Measurements from ENCODE around the gene DNAJA1.

DNA sequence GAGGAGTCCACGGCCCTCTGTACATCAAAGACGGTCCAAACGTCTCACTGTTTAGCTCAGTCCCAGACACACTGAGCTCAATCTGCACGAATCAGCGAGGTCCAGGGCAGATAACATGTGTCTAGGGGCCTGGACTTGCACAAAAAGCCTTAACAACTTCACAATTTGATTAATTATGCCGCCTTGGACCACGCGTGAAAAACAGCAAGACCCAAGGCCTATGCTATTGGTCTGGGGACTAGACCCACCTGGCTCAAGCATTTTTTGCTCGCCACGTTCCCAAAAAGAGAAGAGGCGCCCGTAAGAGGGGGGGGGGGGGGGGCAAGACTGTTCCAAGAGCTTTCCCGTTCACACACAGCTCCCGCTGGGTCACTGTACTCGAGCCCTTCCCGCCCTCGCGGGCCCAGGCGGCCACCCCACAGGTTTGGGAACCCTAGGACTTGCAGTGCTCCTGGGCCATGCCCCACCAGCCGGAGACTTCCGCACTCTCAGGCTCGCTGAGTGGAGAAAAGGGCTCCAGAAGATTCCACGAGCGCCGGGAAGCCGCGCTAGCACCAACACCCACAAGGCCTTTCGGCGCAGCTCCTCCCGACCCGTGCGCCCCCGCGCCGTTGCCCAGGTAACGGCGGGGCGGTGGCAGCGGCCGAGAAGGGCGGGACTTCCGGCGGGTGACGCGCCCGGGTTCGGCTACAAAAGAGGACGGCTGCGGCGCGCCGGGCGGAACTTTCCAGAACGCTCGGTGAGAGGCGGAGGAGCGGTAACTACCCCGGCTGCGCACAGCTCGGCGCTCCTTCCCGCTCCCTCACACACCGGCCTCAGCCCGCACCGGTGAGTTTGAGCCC lies at the start of gene DNAJA1:
TSS of gene DNAJA1 (plus strand) at position 718 of the 842 bp plus-strand sequence.
- RRBS = 2% methylated on average over 19 of the region's 65 CpGs

GRCh38 chr9:33028891-33030240 lies 4.3 kb downstream of the DNAJA1 start:
- RRBS = no CpG with 5 or more reads among the region's 8 CpGs

DNA sequence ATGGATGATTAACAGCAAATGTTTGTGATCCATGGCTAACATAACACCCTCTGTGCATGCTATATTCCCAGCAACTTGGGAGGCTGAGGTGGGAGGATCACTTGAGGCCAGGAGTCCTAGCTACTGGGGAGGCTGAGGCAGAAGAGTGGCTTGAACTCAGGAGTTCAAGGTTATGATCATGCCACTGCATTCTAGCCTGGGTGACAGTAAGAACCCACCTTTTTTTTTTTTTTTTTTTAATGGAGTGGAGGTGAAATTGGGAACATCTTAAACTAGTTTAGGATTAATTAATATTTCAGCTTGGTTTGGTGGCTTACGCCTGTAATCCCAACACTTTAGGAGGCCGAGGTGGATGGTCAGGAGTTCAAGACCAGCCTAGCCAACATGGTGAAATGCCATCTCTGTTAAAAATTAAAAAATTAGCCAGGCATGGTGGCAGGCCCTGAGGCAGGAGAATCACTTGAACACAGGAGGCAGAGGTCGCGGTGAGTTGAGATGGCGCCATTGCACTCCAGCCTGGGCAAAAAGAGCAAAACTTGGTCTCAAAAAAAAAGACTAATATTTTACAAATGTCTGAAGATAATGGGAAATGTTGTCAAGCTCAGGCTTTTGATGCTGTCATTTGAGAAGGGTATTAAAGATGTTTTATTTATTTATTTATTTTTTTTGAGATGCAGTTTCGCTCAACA lies 9.9 kb downstream of the DNAJA1 start:
- RRBS = no CpG with 5 or more reads among the region's 6 CpGs

DNA sequence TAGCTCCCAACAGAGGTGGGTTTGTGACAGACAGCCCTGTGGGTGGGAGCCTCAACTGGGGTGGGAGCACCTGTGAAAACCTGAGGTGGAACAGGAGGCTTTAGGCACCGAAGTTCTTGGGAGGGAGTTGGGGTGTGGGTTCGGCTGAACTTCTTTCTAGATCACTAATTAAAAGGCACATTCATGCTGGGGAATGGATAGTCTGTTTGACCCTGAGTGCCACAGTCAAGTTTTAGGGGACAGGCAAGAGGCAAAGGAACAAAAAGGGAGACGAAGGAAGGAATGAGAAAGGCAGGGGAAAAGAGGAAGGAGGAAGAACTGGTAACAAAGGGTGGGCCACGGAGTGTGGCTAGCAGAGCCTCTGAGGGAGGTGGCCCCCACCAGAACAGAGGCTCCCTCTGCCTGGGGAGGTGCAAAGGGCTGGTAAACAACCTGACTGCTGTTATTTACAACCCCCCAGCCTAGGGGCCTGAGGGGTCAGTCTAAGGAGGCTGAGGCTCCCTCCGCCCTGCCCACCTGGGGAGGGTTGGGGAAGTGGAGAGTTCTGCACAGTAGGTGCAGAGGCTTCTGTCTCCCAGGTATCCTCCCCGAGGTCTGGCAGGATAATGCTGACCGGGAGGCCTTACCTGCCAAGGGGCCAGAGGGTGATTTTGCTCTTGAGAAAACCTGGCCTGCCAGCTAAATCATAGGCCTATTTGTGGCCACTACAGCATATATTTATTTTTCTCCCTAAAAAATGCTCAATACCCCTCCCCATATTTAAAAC lies 35.5 kb upstream of the SMU1 start:
- RRBS = no CpG with 5 or more reads among the region's 7 CpGs

DNA sequence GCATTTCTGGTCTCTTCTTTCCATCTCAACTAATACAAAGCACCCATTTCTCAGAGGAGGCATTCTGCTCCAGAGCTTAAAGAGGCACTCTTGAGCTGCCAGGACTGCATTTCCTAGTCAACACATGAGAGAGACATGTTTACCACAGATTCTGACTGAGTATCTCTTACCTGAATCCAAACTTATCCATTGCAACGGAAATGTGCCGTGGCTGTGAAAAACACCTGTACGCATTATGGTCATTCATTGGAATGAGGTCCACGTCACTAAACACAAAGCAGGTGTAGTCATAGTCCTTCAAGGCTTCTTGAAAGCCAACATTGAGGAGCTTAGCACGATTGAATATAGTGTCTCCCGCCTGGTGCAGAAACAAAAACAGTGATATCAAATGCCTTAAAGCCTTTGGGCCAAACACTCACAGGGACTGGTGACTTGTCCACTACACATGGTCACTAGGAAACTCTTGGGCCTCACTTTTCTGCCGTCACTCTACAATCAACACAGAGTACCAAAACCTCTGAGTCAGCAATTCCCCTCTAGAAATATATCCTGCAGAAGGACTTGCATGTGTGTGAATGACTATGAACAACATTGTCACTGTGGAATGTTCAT lies 43.9 kb upstream of the SMU1 start:
- RRBS = no CpG with 5 or more reads among the region's 7 CpGs

DNA sequence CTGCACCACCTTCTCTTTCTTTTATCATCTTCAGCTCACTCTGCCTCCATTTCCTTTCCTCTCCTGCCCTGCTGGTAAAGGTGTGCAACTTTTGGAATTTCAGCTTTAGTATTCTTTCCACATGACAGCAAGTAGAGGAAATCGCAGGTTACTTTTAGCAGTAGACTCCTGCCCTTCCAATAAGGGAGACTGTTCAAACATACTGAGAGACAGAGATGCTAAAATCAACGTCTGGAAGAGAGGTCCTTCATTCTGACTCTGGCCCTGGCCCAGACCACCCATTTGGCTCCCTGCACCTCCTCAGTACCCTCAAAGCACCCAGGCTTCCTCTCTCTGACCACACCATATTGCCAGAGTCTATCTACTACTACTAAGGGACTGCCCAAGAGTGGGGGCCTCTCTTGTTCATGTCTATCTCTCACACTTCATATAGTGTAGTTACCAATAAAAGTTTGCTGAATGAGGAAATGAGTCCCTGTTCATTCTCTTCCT lies 8.7 kb downstream of the B4GALT1 start:
- RRBS = no CpG with 5 or more reads among the region's 2 CpGs

DNA sequence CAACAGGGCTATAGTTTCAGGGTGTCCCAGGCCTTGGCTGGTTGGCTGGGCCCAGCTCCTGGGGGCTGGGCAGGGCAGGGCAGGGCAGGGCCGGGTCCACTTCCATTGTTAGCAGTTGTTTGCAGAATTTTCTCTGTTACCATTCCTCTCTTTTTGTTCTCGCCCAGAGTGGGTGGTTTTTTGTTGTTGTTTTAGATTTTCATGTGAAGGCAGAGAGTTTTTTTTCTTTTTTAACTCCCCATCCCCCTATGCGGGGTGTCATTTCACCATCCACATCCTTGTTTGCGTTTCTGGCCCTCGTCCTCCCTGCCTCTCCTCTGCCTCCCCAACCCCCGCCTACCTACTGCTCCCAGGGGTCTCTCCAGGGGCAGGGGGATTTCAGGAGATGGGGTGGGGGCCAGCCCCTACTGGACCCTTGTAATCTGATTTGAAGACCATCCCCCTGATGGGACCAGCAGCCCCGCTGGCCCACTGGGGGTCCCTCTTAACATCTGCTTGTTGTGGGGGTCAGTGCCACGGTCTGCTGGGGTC lies 1.8 kb upstream of the NFX1 start:
- RRBS = no CpG with 5 or more reads among the region's 8 CpGs

DNA sequence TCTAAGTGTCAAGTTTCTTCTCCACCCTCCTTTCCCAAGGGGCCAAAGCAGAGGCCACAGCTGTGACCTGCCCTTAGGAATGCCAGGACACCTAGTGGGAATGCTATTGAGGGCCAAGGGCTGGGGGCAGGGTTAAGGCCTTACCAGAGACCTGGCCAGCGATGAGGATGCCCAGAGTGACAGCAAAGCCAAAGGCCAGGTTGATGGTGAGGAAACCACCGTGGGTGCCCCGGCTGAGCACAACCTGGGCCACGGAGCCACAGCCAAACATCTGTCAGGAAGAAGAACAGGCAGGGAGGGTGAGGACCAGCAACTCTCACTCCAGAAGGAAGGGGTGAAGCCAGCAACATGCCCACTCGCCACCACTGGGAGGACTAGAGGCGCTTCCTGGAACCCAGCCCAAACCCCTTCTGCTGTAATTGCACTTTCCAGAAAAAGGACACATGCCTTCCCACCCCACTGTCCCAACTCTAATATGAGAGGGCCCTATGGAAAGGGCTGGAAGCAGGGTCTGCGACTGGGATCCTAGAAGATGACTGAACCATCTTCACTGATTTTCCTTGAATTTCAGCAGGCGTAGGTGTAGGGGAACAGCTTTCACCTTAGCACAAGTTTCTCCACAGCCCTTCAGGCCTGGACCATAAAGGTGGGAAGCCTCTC lies 3.6 kb downstream of the AQP3 start:
- RRBS = no CpG with 5 or more reads among the region's 8 CpGs

DNA sequence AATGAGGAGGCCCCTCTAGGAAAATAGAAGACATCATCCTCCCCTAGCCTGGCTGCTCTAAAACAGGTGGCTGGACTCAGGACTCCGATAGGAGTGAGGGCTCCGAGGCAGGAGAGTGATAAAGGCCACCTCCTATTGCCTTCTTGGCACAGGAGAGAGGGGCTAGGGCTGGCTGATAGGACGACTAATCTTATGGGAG lies 1.4 kb downstream of the AQP3 start:
- RRBS = no CpG with 5 or more reads among the region's 3 CpGs

DNA sequence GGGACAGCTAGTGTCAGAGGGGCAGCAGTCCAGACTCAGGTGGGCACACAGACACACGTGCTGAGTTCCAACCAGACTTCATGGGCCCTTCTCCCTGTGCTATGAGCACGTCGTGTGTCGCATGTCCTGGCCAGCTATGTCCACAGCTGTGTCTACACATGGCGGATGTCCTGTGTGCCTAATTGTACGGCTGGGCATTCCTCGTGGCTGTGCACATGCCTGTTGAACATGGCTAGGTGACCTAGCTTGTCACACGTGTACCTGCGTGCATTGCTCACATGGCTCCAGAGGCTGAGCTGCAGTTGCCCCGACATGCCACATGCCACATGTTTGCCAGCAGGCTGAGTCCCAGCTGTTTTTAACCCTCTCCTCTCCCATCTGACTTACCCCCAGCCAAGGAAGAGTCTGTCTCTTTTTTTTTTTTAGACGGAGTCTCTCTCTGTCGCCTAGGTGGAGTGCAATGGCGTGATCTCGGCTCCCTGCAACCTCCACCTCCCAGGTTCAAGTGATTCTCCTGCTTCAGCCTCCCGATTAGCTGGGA lies 797 bp upstream of the AQP3 start:
- RRBS = no CpG with 5 or more reads among the region's 15 CpGs

DNA sequence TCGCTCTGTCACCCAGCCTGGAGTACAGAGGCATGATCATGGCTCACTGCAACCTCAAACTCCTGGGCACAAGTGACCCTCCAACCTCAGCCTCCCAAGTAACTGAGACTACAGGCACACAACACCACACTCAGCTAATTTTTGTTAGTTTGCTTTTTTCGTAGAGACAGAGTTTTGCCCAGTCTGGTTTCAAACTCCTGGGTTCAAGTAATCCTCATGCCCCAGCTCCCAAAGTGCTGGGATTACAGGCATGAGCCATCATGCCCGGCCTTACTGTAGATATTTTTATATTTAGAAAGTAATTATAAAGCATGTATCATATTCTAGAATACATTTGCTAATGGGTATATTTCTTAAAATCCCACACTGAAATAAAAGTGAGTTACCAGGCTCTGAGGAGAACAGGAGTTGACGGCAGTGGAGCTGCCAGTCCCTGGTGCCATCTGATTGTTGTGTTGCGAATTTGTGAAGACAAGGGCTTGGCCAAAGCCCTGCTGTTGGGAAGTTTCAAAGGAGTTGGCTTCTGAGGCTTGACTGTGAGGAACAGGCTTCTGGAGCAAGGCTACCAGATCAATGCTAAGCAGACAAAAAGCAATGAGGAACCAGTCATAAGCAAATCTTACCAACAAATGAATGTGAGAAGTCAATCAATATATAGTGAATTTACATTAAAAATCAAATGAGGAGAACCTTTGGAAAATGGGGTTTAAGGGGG lies 95.6 kb downstream of the UBAP2 start:
- RRBS = no CpG with 5 or more reads among the region's 5 CpGs

GRCh38 chr9:33996089-33996672 lies 52.5 kb downstream of the UBAP2 start:
- RRBS = no CpG with 5 or more reads among the region's 2 CpGs

- RRBS = 72% methylated on average over 1 of the region's 3 CpGs
These were observed 23.8 kb upstream of the UBAP2 start for GRCh38 chr9:34072435-34072940.

- RRBS = no CpG with 5 or more reads among the region's 16 CpGs
These were observed 891 bp downstream of the DCAF12 start for GRCh38 chr9:34125491-34126122.

GRCh38 chr9:34186401-34186764 lies 7.5 kb downstream of the UBAP1 start:
- RRBS = no CpG with 5 or more reads among the region's 3 CpGs

DNA sequence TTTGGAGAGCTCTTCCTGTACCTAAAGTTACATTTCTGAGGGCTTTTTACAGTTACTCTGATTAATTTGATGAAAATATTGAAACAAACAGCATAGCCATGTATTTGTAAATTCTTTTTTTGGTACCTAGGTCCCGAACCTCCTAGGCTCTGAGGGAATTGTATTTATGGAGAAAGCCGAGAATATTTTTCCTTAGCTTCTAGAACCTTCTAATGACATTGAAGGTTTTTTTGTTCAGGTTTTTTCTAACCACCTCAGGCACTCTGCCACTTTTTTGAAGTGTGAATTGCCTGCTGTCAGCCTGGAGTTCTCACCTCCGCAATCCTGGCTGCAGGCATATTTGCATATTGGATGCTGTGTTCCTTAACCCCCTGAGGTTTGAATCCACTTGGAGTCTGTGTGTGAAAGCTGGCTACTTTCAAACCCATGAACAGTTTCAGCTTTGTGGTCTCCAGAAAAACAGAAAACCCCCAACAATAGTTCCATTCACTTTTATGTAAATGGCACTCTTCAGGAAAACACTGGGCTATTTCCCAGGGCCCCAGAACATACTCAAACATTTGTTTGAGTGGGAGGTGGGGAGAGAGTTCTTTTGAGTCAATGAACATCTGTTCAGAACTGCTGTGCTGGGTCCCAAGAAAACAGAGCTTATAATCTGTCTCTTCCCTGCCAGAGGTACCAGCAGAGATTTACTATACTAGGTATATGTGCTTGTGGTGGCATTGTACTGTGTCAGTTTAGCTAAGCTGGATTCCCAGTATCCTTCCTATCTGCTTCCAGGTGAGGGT lies 4.9 kb downstream of the NUDT2 start:
- RRBS = no CpG with 5 or more reads among the region's 3 CpGs

GRCh38 chr9:34372293-34372945 lies 4.3 kb downstream of the MYORG start:
- RRBS = no CpG with 5 or more reads among the region's 58 CpGs

DNA sequence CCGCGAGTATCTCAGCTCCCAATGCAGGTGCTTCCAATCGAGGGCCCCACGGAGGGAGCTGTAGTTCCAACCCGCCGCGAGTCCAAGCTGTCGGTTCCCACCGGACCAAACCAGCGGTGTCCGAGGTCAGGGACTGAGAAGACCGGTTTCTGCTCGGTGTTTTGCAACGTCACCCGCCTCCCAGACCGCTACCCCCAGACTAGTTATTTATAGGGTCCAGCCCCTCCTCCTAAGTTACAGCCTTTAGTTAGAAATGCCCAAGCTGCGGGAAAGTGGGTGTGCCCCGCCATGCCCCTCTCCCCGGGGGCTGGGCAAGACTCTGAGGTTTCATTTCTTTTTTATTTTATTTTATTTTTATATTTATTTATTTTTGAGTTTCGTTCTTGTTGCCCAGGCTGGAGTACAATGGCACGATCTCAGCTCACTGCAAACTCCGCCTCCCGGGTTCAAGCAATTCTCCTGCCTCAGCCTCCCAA lies 765 bp upstream of the MYORG start:
- RRBS = 10% methylated on average over 3 of the region's 23 CpGs

DNA sequence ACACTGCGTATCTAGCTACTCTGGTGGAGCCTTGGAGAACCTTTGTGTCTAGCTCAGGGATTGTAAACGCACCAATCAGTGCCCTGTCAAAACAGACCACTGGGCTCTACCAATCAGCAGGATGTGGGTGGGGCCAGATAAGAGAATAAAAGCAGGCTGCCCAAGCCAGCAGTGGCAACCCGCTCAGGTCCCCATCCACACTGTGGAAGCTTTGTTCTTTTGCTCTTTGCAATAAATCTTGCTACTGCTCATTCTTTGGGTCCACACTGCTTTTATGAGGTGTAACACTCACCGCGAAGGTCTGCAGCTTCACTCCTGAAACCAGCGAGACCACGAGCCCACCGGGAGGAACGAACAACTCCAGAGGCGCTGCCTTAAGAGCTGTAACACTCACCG lies 19.7 kb downstream of the FAM219A start:
- RRBS = no CpG with 5 or more reads among the region's 11 CpGs

DNA sequence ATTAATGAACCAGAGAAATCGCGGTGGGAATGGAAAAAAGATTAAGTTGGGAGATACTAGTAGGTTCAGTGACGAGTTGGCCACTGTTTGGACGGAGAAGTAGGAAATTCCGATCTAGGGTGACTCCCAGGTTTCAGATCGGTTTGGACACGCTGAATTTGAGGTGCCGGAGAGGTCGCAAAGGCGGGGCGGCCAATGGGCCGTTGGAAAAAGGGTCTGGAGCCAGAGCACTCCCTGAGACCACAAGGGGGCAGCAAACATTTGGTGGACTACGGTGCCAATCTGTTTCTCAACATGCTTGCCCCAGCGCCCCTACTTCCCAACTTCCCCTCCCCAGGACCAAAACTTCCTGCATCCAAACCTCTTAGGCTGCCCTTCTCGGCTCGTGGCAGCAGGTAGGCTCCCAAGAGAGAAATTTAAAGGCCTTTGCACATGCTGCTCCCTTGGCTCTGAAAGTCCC lies 872 bp upstream of the RPP25L start:
- RRBS = no CpG with 5 or more reads among the region's 16 CpGs

Measured in non-pigmented ciliary epithelial cell (primary cell).